ENCODE measurements around a stretch of chr9.

- RRBS: 61% methylated on average over 5 of the region's 32 CpGs
Measured at GRCh38 chr9:128098166-128099196, 29.0 kb downstream of the PTGES2 start.

DNA sequence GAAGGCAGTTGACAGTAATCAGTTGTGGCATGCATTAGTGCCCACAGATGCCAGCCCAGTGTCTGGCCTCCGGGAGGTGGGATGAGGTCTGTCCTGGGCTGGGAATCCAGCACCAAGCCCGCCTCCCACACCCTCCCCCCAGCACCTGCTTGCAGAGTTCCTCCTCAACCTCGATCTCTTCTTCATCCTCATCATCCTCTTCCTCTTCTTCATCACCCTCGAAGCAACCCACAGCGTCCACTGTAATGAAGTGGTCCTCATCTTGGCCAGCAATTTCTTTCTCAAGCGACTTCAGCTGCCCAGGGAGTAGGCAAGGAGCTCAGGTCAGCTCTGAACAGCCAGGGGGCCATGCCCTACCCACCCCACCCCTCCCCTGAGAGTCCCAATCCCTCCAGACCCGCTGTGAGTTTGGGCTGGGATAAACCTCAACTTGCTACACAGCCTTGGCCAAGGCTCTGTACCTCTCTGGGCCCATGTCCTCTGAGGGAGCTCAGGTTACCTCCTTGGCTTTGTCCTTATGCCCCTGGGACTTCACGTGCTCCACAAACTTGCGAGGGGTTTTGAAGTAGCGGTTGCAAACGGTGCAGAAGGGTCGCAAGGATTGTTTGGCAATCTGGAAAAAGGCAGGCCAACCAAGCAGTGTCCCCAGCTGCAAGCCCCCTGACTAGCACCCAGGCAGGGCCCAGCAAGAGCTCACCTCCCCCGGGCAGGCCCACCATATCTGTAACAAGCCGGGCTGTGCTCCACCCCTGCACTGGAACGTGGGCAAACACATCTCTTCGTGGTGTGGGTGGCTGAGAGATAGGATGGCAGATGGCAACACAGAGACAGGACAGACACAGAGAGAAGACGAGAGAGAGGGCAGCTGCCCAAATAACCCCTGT lies 9.1 kb downstream of the BBLN start:
- RRBS: no CpG with 5 or more reads among the region's 17 CpGs

DNA sequence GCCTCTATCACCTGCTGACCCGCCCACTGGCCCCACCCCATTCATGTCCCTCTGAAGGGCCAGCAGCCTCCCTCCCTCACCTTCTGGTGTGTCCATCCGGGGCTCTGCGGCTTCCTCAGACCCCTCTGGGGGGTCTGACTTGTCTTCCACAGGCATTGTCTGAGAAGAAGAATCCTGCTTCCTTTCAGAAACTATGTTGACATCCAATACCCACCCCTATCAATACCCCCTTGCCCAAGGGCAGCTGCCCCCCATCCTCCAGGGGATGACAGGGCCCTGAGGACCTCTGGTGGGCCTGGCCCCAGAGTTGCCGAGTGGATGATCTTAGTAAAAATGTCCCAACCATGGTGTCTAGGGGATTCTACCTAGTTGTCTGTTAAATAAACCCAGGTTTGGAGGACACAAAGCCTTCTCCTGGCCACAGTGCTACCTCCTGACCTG lies 10.7 kb downstream of the CIZ1 start:
- RRBS: no CpG with 5 or more reads among the region's 4 CpGs

DNA sequence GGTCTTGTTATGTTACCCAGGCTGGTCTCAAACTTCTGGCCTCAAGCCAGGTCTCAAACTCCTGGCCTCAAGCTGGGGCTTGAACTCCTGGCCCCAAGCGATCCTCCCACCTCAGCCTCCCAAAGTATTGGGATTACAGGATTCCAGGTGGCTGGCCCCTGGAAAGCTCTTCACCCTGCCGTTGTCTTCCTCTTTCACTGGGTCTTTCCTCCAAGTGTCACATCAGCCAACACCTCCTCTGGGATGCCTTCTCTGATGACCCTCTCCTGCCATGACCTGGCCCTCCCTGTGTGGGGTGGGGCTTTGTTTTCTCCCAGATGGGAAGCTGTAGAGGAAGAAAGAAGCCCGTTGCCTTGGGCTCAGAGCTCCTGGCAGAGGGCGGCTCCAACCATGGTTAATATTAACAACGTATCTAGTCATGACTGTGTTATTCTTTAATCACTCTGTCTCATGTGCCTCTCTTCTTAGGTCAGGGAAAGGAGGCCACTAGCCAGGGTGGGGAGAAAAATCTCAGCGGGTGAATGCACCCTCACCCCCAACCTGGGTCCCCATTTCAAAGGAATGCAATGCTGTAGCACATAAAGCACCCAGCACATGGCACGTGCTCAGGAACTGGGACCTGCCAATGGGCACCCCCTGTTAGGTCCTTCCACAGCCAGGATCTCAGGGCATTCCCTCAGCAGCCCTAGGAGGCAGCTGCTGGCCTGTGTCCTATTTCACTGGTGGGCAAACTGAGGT lies 8.5 kb downstream of the DNM1 start:
- RRBS: no CpG with 5 or more reads among the region's 7 CpGs

DNA sequence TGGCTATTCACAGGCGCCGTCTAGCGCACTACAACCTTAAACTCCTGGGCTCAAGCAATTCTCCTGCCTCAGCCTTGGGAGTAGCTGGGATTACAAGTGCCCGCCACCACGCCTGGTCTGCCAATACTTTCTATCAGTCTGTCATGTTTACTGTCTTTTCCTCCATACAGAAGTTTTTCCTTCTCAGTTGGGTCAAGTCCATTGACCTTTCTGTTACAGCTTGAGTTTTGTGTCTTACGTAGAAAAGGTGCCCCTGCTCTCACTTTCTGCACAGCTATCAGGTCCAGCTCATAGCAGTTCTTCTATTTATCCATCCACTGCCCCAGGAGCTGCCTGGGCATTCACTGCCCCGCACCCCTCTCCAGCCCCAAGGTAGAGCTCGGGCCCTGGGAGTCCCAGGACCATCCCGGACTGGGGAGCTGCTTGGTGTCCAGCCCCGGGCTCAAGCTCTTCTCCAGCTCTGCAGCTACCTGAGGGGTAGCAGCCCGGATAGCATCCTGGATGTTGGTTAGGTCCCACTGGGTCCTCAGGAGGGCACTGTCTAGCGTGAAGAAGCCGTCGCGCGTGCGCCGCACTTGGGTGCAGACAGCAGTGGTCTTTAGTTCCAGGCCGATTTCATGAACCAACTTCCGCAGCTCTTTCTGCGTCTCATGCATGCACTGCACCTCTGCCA lies 12.9 kb downstream of the TRUB2 start:
- RRBS: no CpG with 5 or more reads among the region's 21 CpGs

DNA sequence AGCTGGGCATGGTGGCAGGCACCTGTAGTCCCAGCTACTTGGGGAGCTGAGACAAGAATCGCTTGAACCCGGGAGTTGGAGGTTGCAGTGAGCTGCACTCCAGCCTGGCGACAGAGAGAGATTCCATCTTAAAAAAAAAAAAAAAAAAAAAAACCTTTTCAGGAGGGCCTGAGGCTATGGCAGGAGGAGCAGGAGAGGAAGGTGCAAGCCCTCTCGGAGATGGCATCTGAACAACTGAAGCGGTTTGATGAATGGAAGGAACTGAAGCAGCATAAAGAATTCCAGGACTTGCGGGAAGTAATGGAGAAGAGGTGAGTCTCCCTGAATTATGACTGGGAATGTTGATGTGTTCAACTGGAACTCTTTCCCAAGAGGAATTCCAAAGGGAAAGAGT lies 18.0 kb downstream of the GLE1 start:
- RRBS: no CpG with 5 or more reads among the region's 6 CpGs

DNA sequence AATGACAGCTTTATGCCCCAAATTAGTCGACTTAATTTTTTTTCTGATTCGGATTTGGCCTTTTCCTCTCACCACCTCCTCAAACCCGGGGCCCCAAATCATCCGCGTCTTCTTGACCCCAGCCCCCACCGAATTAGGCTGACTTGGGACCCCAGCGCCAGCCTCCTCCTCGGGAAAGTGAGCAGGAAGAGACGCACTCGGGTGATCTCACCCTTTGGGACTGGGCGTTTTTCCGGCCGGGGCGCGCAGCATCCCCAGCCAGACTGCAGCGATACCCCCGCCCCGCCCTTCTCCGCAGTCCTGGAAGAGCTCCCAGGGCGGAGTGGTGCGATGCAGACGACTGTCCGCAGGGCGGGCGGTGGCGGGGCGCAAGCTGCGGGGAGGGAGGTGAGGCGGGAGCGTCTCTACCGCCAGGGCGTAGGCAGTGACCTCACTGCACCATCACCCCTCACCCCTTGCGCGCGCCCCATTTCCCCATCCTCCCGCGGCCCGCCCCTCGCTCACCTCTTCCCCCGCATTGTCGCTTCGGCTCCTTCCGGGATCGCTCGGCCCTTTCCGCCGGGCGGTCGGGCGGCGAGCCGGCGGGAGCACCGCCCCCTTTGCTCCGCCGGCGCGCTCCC lies 413 bp upstream of the SPTAN1 start:
- RRBS: 0% methylated on average over 4 of the region's 58 CpGs

- RRBS: 3% methylated on average over 34 of the region's 126 CpGs
Measured at GRCh38 chr9:128689338-128690152, 523 bp downstream of the SET start.

DNA sequence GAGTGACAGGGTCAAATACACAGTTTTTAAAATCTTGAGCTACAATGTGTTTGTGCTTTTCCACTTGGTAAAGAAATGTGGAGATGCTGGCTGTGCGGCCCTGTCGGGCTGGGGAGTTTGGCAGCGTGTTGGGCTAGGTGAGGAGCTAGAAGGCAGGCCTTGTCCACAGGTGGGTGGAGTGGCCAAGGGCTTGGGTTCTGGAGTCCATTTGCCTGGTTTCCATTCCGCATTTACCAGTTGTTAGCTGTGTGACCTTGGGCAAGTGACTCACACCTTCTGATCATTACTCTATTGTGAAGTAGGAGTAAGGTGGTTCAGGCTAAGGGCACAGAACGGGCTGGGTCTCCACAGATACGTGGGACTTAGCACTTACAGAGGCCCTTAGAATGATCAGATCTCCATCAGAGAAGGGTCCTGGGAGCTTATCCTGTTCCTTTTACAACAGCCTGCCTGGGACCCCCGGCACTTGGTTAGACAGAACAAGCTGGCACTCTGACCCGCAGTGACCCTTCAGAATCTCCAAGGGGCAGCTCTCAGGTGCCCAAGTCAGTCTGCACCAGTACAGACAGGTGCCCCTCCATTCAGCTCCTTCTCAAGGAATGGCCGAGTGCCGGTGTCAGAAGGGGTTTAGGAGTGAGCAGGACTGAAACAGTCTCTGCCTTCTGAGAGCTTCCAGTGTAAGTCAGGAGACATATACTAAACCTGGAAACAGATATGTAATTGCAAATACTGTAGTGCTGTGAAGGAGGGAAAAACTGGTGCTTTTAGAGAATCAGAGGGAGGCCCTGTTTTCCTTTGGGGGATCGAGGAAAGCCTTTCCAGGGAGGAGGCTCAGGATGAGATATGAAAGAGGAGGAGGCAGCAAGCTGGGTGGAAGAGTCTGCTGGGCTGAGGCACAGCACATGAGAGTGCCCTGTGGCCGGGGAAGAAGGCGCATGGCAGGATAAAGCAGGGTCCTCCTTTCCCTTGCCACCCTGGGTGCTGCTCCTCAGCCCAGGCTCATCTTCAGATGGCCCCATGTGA lies 6.5 kb downstream of the TBC1D13 start:
- RRBS: no CpG with 5 or more reads among the region's 13 CpGs

DNA sequence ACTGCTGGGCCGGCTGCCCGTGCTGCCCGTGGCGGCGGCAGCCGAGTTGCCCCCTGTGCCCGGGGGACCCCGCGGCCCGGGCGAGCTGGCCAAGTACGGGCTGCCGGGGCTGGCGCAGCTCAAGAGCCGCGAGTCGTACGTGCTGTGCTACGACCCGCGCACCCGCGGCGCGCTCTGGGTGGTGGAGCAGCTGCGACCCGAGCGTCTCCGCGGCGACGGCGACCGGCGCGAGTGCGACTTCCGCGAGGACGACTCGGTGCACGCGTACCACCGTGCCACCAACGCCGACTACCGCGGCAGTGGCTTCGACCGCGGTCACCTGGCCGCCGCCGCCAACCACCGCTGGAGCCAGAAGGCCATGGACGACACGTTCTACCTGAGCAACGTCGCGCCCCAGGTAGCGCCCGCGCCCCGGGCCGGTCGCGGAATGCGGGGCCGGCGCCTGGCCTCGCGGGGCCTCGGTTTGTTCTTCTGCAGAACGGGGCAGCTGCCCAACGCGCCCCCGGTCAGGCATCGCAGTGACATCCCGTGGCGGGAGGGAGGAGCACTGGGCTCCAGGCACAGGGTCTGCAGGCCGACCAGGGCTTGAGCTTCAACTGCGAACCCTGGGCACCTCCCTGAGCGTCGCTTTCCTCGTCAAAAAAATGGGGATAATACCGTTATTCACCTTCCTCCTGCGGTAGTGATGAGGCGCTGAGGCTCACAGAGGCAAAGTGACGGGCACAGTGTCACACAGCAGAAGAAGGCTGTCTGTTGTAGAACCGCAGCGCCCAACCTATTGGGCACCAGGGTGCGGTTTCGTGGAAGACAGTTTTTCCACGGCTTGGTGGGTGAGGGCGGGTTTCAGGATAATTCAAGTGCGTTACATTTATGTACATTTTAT lies 730 bp downstream of the ENDOG start:
- RRBS: 3% methylated on average over 31 of the region's 96 CpGs

- RRBS: no CpG with 5 or more reads among the region's 35 CpGs
Measured at GRCh38 chr9:128821812-128822912, 3.9 kb downstream of the ENDOG start.

DNA sequence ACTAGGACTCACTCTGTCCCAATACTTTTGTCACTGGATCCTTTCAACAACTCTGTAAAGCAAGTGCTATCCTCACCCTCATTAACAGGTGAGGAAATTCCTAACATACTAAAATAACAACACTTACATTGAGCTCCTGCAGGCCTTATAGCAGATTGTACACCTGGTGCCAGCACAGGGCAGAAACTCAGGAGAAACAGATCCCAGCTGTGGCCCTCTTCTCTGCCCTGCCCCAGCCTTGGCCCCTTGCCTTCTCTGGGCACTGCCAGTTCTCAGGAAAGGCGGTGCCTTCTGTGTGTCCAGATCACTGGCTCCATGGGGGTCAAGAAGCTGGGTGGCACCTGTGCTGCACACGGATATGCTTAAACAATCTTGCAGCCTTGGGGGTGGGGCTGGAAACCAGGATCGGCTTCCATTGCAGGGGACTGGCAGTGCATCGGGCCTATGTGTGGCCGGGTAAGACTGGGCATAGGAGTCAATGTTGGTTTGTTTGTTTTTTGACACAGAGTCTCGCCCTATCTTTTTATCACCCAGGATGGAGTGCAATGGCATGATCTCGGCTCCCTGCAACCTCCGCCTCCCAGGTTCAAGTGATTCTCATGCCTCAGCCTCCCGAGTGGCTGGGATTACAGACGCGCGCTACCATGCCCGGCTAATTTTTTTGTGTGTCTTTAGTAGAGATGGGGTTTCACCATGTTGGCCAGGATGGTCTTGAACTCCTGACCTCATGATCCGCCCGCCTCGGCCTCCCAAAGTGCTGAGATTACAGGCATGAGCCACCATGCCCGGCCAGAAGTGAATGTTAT lies 19.2 kb downstream of the KYAT1 start:
- RRBS: no CpG with 5 or more reads among the region's 17 CpGs

- RRBS: no CpG with 5 or more reads among the region's 23 CpGs
Measured at GRCh38 chr9:128885655-128886454, 3.9 kb downstream of the LRRC8A start.

DNA sequence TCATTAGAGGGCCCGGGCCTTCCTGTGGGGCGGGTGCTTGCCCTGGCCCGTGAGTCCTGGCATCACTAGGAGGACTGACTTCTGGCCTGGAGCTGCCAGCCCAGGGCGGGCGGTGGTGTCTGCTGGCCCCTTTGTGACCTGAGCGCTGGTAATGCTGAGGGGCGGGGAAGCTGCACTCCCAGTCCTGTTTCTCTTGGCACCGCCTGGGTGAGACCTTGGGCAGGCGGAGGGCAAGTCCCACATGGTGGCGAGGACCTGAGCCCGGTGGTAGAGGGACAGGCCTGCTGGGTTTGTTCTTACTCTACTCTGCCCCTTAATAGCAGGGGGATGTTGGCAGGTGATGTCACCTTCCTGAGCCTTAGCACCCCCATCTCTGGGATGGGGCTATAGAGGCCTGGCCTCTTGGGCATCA lies 18.0 kb upstream of the PHYHD1 start:
- RRBS: no CpG with 5 or more reads among the region's 11 CpGs

DNA sequence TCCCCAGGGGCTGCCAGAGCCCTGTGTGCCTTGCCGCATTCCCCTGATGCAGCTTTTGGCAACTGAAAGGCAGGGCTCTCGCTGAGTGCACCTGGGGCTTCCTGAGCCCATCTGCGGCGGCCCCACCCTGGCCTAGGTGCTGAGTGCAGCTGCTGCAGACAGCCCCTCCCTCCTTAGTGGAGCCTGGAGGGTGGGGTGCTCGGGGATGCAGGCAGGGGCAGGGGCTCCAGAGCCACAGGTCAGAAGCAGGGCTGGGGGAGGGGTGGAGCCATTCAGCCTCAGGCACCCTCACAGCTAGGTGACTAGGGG lies 19.9 kb downstream of the SH3GLB2 start:
- RRBS: no CpG with 5 or more reads among the region's 5 CpGs

DNA sequence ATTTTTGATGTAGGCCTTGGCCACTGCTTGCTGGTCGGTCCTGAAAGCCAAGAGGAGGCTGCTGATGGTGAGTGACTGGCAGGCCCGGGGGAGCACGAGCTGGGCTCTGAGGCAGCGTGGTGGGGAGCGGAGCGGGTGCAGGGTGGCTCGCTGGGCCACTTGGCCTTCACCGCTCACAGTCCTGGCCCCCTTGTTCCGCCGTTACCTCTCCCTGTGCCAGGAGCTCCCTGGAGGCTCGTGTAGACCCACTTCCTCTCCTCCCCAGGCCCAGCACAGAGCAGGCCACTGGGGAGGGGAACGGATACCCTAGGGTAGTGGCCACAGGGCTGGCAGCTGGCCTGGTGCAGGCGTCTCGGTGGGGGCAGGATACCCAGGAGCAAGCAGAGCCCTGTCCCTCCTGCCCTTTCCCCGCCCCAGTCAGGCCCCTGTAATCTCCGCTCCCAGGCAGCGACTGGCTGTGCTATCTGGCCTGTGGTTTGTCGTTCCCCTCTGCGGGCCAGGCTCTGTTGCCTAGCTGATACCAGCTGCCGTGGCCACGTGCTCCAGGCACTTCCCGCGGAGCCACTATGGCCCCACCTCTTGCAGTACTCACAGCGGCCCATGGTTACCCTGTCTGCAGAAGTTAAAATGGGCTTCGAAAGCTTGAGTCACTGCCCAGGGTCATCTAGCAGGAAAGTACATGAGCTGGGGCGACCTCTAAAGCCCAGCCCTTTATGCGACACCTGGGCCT lies 11.7 kb upstream of the DOLPP1 start:
- RRBS: 68% methylated on average over 1 of the region's 27 CpGs

DNA sequence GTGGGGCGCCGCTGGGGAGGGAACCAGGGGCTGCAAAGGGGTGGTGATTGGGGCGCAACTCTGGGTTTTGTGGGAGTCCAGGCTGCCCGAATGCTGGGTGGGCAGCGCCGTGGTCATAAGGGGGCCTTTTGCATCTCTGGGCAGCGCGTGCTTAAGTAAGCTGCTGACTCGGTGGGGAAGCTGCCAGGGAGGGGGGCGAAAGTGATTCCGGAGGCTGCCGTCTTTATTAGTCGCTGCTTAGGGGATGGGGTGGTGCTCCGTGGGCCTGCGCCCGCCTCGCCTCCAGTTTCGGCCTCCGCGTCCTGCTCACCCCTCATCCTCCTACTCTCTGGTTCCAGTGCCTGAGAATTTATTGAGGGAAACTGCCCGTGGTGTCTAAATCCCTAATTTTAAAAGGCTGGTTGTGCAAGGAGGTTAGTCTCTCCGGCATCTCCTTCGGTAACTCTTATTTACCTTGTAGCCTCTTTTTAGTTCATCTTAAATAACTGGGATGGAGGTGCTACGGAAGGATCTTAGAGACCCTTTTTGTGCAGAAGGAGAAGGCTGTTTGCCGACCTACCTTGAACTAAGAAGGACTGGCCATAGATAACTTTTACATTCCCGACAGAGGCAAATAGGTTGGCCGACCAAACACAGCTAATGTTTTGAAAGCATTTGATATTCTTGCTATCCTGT lies 721 bp downstream of the PTPA start:
- RRBS: no CpG with 5 or more reads among the region's 27 CpGs

GRCh38 chr9:129141336-129142391 lies 30.4 kb downstream of the PTPA start:
- RRBS: no CpG with 5 or more reads among the region's 20 CpGs

DNA sequence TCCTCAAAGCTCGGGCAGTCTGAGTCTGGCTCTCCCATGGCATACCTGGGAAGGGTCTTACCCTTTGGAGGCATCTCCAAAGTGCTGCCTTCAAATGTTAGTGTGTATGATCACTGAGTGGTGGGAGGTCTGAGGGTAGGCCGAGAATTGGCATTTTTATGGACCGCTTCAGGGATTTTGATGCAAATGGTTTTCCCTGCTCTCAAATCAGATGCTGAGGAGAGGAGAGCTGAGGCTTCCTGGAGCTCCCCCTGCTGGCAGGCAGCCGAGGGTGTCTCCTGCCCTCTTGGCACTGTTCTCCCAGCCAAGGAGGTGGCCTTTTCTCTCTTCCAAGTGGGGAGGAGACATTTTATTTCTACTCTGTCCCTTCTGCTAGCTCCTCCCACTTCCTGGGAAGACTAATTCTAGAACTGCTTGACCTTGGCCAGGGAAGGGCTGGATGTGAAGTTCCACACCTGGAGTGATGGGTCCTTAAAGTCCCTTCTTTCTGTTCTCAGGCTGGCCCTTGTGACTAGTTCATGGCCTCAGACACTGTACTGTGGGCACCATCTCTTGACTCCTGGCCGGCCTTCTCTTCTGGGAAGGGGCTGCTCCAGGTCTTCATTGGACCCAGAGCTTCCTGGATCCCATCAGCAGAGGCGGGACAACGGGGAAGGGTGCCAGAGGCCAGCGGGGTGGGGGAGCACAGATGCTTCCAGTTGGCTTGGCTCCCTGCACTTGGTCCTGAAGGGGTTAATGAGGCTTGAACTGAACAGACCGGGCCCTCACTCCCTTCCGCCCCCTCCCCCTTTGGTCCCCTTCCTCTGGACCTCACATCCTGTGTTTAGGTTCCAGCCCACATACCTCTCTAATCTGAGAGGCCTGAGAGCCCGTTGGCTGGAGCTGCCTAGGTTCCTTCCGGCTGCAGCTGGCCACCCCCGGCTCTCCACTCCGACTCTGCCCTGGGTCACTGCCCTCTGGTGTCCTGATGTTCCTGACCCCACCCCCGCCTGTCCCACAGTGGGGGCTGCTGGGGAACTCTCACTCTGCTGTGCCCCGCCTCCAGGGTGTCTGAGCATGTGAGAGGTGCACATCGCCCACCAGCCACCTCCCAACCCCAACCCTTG lies 32.0 kb downstream of the PTPA start:
- RRBS: no CpG with 5 or more reads among the region's 17 CpGs